ENCODE measurements around a stretch of chr1.

DNA sequence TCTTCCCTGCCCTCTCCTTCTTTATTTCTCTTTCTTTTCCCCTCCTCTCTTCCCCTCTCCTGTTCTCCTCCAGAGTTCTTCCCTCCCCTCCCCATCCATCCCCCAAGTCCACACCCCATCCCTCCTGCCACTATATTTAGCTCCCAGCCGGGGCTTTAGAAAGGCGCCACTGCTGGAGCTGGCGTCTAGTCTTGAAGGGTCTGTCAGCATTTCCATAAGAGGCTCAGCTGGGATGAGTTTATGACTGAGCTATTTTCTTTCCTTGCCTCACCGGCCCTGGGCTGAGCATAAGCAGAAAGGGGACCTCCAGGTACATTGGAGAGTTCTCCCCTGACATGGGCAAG, 25.6 kb upstream of the ATP2B4 start:
- RRBS: no CpG with 5 or more reads among the region's 4 CpGs

GRCh38 chr1:203738918-203740057, 25.7 kb upstream of the LAX1 start:
- RRBS: no CpG with 5 or more reads among the region's 13 CpGs

- RRBS: no CpG with 5 or more reads among the region's 6 CpGs
These were observed 7.0 kb downstream of the ZBED6 start for GRCh38 chr1:203802155-203803061.

DNA sequence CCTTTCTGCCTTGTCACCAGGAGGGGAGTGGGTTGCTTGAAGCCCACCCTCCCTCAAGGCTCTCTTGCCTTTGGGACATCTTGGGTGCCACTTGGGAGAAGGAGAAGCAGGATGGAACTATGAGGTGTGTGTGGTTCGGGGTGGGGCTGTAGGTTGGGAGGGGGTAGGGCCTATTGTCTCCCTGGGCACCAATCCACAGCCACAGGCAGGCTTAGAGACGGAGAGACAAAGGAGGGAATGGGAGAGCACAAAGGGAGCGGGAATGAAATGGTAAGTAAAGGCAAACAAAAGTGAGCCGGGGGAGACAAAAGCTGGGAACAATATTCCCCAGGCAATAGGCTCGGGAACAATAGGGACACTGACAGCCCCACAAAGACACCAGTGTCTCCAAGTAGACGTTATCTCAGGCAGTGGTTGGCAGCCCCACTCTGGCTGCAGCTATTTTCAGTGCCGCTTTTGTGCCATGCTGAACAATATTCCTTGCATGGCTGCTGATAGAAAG, 76.3 kb upstream of the SOX13 start:
- RRBS: no CpG with 5 or more reads among the region's 7 CpGs

- RRBS: no CpG with 5 or more reads among the region's 32 CpGs
These were observed 879 bp downstream of the SOX13 start for GRCh38 chr1:204073821-204074166.

- RRBS: 43% methylated on average over 2 of the region's 34 CpGs
These were observed 2.3 kb downstream of the SOX13 start for GRCh38 chr1:204075158-204075756.

DNA sequence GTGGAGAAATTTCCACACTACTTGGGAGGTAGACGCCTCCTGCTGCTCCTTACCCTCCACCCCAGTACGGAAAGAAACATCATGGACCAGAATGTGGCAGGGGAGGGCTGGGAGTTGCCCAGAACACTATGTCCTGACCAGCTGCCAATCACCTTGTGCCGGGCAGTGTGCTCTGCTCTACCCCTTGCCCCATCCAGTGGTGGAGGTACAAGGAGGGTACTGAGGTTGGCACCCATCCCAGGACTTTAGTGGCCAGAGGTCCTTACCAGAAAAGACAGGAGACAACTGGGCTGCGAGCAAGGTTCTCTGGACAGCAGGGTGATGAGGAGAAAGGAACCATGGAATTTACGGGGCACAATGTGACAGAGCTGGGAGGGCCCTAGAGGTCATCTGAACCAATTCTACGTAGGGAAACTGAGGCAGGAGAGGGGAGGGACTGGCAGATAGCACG, 1.6 kb downstream of the ETNK2 start:
- RRBS: no CpG with 5 or more reads among the region's 7 CpGs

- RRBS: no CpG with 5 or more reads among the region's 10 CpGs
These were observed 1.1 kb downstream of the ETNK2 start for GRCh38 chr1:204150685-204151219.

GRCh38 chr1:204225719-204226259, 12.0 kb upstream of the GOLT1A start:
- RRBS: no CpG with 5 or more reads among the region's 11 CpGs

- RRBS: no CpG with 5 or more reads among the region's 12 CpGs
These were observed 63.9 kb upstream of the GOLT1A start for GRCh38 chr1:204277536-204278147.

GRCh38 chr1:204285690-204286399, 72.1 kb upstream of the GOLT1A start:
- RRBS: no CpG with 5 or more reads among the region's 5 CpGs

DNA sequence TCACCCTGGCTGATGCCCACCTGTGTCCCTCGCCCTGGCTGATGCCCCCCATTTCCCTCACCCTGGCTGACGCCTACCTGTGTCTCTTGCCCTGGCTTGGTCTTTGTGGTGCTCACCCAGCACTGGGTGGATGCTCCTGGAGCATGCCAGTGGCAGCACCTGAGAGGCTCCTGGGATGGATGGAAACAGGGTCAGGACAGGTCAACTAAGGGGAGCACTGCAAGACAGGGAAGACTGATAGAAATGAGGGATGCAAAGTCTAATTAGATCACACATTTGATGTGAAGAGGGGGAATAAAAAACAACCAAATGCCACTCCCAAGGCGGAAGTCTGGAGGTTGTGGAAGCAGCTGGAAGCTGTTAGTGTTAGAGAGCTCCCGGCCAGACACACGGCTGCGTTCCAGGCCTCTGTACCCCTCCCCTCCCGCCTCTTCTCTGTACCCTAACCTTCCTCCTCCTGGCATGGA, 67.2 kb downstream of the PLEKHA6 start:
- RRBS: no CpG with 5 or more reads among the region's 7 CpGs

GRCh38 chr1:204320346-204320996, 39.3 kb downstream of the PLEKHA6 start:
- RRBS: no CpG with 5 or more reads among the region's 5 CpGs

GRCh38 chr1:204405910-204406394, 5.7 kb downstream of the PPP1R15B start:
- RRBS: no CpG with 5 or more reads among the region's 2 CpGs

GRCh38 chr1:204418553-204419667, 7.3 kb upstream of the PPP1R15B start:
- RRBS: no CpG with 5 or more reads among the region's 7 CpGs

GRCh38 chr1:204442724-204443639, 31.4 kb upstream of the PPP1R15B start:
- RRBS: no CpG with 5 or more reads among the region's 14 CpGs

DNA sequence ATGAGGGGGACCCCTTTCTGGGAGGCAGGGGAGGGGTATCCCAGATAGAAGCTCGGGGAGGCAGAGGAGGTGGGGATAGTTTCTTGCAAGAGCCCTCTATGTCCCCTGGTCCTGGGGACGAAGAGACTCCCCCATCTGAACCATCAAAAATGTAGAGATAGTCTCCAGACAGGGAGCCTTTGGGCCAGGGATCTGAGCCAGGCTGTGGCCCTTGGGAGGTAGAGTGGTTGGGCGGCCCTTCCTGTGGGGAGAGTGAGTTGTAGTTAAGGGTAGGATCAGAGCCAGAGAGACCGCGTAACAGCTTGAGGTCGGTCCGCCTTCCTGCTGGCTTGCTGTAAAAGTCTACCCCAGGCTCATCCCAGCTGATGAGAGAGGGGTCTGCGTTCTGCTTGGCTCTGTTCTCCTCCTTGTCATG, 25.3 kb downstream of the PIK3C2B start:
- RRBS: no CpG with 5 or more reads among the region's 8 CpGs

DNA sequence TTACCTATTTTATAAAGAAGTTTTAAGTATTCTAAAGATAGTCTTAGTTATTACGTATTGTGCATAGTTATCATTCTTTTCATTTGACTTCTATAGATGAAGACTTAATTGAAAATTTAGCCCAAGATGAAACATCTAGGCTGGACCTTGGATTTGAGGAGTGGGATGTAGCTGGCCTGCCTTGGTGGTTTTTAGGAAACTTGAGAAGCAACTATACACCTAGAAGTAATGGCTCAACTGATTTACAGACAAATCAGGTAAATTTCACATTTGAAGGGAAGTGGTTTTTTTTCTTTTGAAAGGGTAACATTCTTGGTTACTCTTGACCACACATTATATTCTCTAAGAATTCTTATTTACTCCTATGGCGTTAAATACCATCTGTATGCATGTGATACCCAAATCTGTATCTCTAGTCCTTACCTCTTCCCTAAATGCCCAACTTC, 26.5 kb downstream of the MDM4 start:
- RRBS: no CpG with 5 or more reads among the region's 2 CpGs

GRCh38 chr1:204561749-204562298, 45.6 kb downstream of the MDM4 start:
- RRBS: no CpG with 5 or more reads among the region's 17 CpGs

- RRBS: no CpG with 5 or more reads among the region's 6 CpGs
These were observed 6.4 kb downstream of the CNTN2 start for GRCh38 chr1:205049487-205049784.

All from GM19240 (cell line).